ENCODE measurements around a stretch of chr7.

- RRBS = no CpG with 5 or more reads among the region's 5 CpGs
CAGE:
- cytosol, long polyA plus RNA = no peak
- long polyA plus RNA = start-site peak on the plus strand at chr7:3437028-3437038, 36 and 26 reads in 2 replicates
- nucleus, long polyA plus RNA = no peak
Observed at GRCh38 chr7:3436735-3437312, 135.8 kb downstream of the SDK1 start.

GRCh38 chr7:4135876-4137023, 545.8 kb upstream of the FOXK1 start:
- RRBS = no CpG with 5 or more reads among the region's 38 CpGs
CAGE:
- cytosol, long polyA plus RNA = no peak
- long polyA plus RNA = no peak
- nucleus, long polyA plus RNA = no peak

- RRBS = no CpG with 5 or more reads among the region's 4 CpGs
CAGE:
- cytosol, long polyA plus RNA = no peak
- long polyA plus RNA = no peak
- nucleus, long polyA plus RNA = no peak
Observed at GRCh38 chr7:4534771-4534987, 147.4 kb upstream of the FOXK1 start.

GRCh38 chr7:4612934-4613883, 68.9 kb upstream of the FOXK1 start:
- RRBS = 15% methylated on average over 3 of the region's 25 CpGs
CAGE:
- cytosol, long polyA plus RNA = no peak
- long polyA plus RNA = no peak
- nucleus, long polyA plus RNA = no peak

- RRBS = no CpG with 5 or more reads among the region's 3 CpGs
CAGE:
- cytosol, long polyA plus RNA = no peak
- long polyA plus RNA = no peak
- nucleus, long polyA plus RNA = no peak
Observed at GRCh38 chr7:4620477-4620916, 61.6 kb upstream of the FOXK1 start.

- RRBS = no CpG with 5 or more reads among the region's 13 CpGs
CAGE:
- cytosol, long polyA plus RNA = no peak
- long polyA plus RNA = no peak
- nucleus, long polyA plus RNA = no peak
Observed at GRCh38 chr7:4711210-4711706, 29.2 kb downstream of the FOXK1 start.

GRCh38 chr7:4725256-4725890, 43.3 kb downstream of the FOXK1 start:
- RRBS = 2% methylated on average over 18 of the region's 33 CpGs
CAGE:
- cytosol, long polyA plus RNA = no peak
- long polyA plus RNA = no peak
- nucleus, long polyA plus RNA = start-site peak on the minus strand at chr7:4725328-4725336, 14 and 43 reads in 2 replicates

- RRBS = no CpG with 5 or more reads among the region's 26 CpGs
CAGE:
- cytosol, long polyA plus RNA = no peak
- long polyA plus RNA = no peak
- nucleus, long polyA plus RNA = no peak
Observed at GRCh38 chr7:4738620-4739448, 36.6 kb upstream of the AP5Z1 start.

- RRBS = no CpG with 5 or more reads among the region's 12 CpGs
CAGE:
- cytosol, long polyA plus RNA = no peak
- long polyA plus RNA = no peak
- nucleus, long polyA plus RNA = no peak
Observed at GRCh38 chr7:4758484-4758802, 17.0 kb upstream of the AP5Z1 start.

- RRBS = no CpG with 5 or more reads among the region's 45 CpGs
CAGE:
- cytosol, long polyA plus RNA = no peak
- long polyA plus RNA = no peak
- nucleus, long polyA plus RNA = no peak
Observed at GRCh38 chr7:4764270-4765098, 10.9 kb upstream of the AP5Z1 start.

DNA sequence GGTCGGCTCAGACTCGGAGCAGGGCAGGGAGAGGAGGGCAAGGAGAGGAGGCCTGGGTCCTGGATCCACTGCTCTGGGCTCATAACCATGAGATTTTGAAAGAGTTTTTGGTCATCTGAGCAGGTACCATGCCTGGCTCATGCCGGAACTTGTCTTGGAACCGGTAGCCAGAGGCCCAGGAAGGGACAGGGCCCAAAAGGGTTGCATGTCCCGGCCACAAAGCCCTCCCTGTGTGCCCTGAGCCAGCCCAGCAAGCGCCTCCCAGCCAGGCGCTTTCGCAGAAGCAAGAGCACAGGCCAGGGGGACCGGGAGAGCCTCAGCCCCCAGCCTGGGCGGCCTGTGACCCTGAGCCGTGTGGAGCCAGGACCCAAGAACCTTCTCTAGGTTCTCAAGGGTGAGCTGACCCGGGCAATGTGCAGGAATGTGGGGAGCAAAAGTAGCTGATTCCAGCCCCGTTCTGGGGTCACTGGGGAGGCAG, 10.3 kb upstream of the AP5Z1 start:
- RRBS = 91% methylated on average over 6 of the region's 13 CpGs
CAGE:
- cytosol, long polyA plus RNA = no peak
- long polyA plus RNA = no peak
- nucleus, long polyA plus RNA = no peak

- RRBS = no CpG with 5 or more reads among the region's 7 CpGs
CAGE:
- cytosol, long polyA plus RNA = no peak
- long polyA plus RNA = no peak
- nucleus, long polyA plus RNA = no peak
Observed at GRCh38 chr7:4827867-4828213, 34.0 kb downstream of the PAPOLB start.

DNA sequence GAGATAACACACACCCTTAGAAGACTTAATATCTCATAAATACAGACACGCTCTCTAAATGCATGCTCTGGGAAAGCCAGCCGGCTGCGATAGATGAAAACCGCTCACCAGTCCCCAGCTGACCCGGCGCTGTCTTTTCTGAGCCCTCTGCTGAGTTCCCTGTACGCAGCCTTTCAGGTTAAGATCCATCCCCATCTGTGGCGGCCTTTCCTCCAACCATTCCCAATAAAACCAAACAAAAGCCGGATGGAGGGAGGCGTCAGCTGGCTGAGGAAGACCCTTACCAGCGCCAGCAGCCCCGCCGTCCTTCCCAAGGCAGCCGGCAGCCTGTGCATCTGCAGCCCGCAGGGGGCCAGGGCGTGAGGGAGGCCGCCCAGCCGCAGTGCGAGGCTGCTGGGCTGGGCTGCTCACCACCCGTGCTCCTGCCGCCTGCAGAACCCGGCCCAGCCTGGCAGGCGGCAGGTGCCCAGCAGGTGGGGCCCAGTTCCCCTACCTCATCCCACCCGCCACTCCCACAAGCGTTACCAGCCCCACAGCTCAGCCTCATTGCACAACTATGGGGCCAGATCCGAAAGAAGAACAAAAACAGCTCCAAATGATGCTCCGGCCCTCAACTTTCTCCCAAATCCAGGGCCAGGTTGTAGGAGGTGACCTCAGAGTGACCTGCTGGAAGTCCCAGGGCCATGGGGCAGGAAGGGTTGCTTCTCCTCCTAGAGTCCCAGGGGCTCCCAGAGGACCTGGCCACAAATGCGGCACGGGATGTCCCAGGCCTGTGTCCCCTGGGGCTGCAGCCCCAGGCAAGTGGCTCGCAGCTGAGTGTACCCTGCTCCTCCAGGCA, 23.9 kb downstream of the PAPOLB start:
- RRBS = 35% methylated on average over 9 of the region's 30 CpGs
CAGE:
- cytosol, long polyA plus RNA = no peak
- long polyA plus RNA = no peak
- nucleus, long polyA plus RNA = no peak

GRCh38 chr7:4858132-4858559, 3.7 kb downstream of the PAPOLB start:
- RRBS = no CpG with 5 or more reads among the region's 2 CpGs
CAGE:
- cytosol, long polyA plus RNA = no peak
- long polyA plus RNA = no peak
- nucleus, long polyA plus RNA = no peak

GRCh38 chr7:5144322-5144820, 45.7 kb upstream of the WIPI2 start:
- RRBS = 31% methylated on average over 6 of the region's 27 CpGs
CAGE:
- cytosol, long polyA plus RNA = no peak
- long polyA plus RNA = no peak
- nucleus, long polyA plus RNA = no peak

- RRBS = no CpG with 5 or more reads among the region's 13 CpGs
CAGE:
- cytosol, long polyA plus RNA = no peak
- long polyA plus RNA = no peak
- nucleus, long polyA plus RNA = no peak
Observed at GRCh38 chr7:5211438-5212129, 21.6 kb downstream of the WIPI2 start.

GRCh38 chr7:5217731-5218532, 27.9 kb downstream of the WIPI2 start:
- RRBS = 97% methylated on average over 8 of the region's 22 CpGs
CAGE:
- cytosol, long polyA plus RNA = no peak
- long polyA plus RNA = no peak
- nucleus, long polyA plus RNA = no peak

GRCh38 chr7:5231123-5231761, 41.2 kb downstream of the WIPI2 start:
- RRBS = no CpG with 5 or more reads among the region's 16 CpGs
CAGE:
- cytosol, long polyA plus RNA = no peak
- long polyA plus RNA = no peak
- nucleus, long polyA plus RNA = no peak

DNA sequence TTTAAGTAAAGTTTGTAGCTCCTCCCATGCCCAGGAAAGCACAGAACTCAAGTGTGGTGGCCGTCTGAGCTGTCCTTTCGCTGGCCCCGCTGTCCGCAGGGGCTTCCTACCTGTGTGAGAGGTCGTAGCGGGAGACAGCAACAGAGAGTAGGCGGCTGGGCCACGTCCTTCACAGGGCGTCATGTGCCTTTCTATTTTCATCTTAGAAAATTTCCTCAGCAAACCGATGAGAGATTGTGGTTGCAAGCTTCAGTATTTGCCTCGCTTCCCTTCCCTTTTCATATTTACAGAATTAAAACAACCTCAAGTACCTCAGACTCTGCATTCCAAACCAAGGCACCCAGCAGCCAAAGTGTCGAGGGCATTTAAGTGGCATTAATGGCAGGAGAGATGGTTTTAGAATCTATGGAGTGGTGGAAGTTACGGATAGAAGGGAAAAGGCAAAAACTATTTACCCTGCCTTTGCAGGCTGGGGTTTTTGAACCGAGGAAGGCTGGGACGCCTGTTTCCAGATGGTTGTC, 41.8 kb downstream of the WIPI2 start:
- RRBS = no CpG with 5 or more reads among the region's 15 CpGs
CAGE:
- cytosol, long polyA plus RNA = no peak
- long polyA plus RNA = no peak
- nucleus, long polyA plus RNA = no peak

- RRBS = 84% methylated on average over 7 of the region's 59 CpGs
CAGE:
- cytosol, long polyA plus RNA = no peak
- long polyA plus RNA = no peak
- nucleus, long polyA plus RNA = no peak
Observed at GRCh38 chr7:5332364-5333084, 49.8 kb downstream of the SLC29A4 start.